SK-N-MC (cell line): ENCODE results near the gene MARK4.

GRCh38 chr19:44751860-44752774 lies 3.6 kb downstream of the BCL3 start:
- RRBS = no CpG with 5 or more reads among the region's 9 CpGs

DNA sequence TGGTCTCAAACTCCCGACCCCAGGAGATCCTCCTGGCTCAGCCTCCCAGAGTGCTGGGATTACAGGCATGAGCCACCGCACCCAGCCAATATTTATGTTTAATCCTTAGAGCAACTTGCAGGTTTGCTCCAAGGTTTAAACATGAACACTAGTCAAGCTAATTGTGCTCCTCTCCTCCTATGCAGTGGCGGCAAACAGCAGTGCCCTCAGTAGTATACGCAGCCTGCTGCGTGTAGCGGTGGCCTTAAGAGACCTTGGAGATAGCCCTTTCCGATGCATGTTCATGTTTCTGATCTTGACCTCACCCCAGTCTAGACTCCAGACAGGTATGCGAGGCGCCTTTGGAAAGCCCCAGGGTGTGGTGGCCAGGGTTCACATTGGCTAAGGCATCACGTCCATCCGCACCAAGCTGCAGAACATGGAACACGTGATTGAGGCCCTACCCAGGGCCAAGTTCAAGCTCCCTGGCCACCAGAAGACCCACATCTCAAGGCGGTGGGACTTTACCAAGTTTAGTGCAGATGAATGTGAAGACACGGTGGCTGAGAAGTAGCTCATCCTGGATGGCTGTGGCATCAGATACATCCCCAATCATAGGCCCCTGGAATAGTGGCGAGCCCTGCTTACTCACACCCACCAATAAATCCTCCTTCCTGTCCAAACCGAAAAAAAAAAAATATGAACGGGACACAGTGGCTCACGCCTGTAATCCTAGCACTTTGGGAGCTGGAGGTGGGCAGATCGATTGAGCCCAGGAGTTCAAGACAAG lies 12.7 kb upstream of the CBLC start:
- RRBS = no CpG with 5 or more reads among the region's 19 CpGs

- RRBS = 24% methylated on average over 3 of the region's 12 CpGs
These were observed 848 bp upstream of the BCAM start for GRCh38 chr19:44807918-44808591.

- RRBS = under 1% methylated on average over 13 of the region's 36 CpGs
These were observed 646 bp upstream of the NECTIN2 start for GRCh38 chr19:44845312-44845989.

DNA sequence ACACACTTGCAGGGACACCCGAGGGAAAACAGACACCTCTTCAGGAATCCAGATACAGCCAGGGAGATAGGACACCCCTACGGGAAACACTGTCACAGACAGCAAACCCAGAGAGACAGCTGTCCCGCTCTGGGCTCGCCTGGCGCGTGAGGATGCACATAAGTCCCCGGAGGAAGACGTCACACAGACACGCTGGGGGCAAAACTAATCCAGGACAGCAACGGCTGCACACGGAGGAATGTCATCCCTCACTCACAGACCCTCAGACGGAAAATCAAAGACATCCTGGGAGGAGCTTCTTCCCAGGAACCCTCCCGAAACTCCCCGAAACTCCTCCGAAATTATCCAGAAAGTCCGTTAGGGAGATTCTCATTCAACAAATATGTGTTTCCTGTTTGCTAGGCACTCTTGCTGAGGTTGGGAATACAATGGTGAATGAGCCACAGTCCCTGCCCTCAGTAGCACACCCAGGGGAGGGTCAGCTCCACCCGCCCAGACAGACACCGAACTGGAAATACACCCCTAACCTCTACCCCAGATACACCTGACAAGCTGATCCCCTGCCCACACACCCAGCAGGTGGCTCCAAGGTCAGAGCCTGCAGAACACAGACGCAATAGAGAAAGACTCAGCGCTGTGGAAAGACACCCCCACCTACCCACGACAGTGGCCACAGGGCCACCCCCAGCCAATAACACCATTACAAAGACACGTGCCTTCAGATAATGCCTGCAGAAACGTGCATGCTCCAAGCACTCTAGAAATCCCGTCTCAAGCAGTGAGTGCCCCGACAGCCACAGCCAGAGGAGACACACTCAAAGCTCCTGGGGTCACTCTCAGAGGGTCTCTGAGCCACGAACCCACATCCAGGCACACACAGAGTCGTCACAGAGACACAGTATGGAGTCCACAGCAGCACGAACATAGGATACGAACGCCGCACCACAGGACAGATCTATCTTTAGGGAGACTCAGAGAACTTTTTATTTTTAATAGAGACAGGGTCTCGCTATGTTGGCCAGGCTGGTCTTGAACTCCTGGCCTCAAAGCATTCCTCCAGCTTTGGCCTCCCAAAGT lies 14.9 kb upstream of the TOMM40 start:
- RRBS = no CpG with 5 or more reads among the region's 32 CpGs

DNA sequence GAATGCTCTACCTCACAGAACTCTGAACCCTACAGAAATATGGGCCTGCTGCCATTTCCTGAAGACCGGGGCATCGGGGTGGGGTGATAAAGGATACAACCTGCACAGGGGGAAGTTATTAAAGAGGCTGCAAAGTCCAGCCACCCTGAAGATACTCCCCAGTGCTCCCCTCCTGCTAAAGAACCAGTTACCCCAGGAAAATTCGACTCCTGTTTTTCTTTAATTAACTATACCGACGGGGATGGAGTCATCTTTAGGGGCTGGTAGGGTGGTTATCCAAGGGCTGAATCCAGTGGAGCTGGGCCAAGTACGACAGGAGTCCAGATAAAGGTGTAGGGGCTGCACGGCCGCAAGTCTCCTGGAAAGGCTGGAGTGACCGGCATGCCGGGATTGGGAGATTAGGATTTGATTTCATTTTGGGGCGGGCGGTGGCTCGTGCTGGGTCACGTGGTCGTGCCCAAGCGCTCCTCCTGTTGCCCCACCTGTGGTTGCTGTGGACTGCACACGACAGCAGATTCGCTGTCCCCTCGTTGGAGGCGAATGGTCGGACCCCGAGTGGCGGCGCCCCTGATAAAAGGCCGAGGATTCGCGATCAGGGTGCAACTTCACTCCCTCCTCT lies 2.2 kb upstream of the PPP1R37 start:
- RRBS = no CpG with 5 or more reads among the region's 27 CpGs

DNA sequence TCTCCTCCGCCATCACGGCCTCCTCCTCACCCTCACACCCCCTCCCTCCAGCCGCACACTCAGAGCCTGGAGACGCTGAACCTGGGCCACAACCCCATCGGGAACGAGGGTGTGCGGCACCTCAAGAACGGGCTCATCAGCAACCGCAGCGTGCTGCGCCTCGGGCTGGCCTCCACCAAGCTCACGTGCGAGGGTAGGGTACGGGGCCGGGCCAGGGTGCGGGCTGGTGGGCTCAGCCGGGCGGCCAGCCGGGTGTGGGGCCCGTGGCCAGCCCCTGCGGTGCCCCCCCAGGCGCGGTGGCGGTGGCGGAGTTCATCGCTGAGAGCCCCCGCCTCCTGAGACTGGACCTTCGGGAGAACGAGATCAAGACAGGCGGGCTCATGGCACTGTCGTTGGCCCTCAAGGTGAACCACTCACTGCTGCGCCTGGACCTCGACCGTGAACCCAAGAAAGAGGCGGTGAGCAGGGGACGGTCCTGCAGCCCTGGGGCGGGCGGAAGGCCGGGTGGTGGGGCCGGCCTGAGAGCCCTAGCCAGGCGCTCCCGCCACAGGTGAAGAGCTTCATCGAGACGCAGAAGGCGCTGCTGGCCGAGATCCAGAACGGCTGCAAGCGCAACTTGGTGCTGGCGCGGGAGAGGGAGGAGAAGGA lies 15.9 kb downstream of the NKPD1 start:
- RRBS = no CpG with 5 or more reads among the region's 51 CpGs

DNA sequence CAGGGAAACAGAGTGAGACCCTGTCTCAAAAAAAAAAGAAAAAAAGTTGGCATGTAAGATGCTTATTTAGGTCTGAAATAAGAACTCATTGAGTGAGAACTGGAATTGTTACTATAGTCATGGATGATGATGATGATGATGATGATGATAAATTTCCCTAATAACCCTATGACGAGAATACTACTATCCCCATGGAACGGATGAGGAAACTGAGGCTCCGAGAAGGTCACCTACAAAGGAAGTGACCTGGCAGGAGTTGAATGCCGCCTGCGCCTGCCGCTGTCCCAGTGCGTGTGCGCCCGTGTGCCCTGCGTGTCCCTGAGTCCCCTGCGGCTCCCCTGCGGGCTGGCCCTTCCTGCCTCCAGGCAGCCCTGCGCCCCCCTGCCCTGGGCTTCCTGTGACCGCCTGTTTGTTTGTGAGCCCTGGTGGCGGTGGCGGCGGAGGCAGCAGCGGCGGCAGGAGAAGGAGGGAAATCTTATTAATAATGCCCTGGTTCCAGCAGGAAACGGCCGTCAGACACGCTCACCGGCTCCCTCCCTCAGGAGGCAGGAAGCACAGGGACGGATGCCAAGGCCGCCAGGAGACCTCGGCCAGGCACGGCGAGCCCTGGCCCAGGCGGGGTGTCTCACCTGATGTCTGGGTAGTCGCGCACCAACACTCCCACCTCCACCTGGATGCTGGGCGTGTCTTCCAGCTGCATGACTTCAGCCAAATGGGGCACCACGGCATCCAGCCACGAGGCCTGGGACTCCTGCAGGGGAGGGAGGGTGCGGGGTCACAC lies 29.6 kb downstream of the EXOC3L2 start:
- RRBS = no CpG with 5 or more reads among the region's 35 CpGs

- RRBS = under 1% methylated on average over 20 of the region's 48 CpGs
These were observed at the start of gene MARK4 for GRCh38 chr19:45250986-45251376. Gene MARK4 (plus strand): TSS chr19:45251271.

- RRBS = no CpG with 5 or more reads among the region's 14 CpGs
These were observed 22.1 kb downstream of the MARK4 start for GRCh38 chr19:45273191-45273628.

- RRBS = 0% methylated on average over 1 of the region's 36 CpGs
These were observed 15.5 kb upstream of the ERCC2 start for GRCh38 chr19:45385848-45386368.

GRCh38 chr19:45395325-45396045 lies 9.4 kb downstream of the PPP1R13L start:
- RRBS = no CpG with 5 or more reads among the region's 32 CpGs

- RRBS = 86% methylated on average over 4 of the region's 18 CpGs
These were observed 2.7 kb downstream of the POLR1G start for GRCh38 chr19:45408891-45409734.

- RRBS = no CpG with 5 or more reads among the region's 7 CpGs
These were observed 7.1 kb upstream of the ERCC1 start for GRCh38 chr19:45430887-45431185.

DNA sequence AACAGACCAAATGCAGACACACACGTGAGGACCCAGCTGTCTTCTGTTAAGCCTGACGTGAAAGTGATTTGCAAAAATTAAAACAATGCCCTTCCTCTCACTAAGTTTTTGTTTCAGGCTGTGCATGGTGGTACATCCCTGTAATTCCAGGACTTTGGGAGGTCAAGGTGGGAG lies 7.4 kb upstream of the ERCC1 start:
- RRBS = no CpG with 5 or more reads among the region's 2 CpGs

GRCh38 chr19:45440830-45441298 lies 17.1 kb upstream of the ERCC1 start:
- RRBS = no CpG with 5 or more reads among the region's 2 CpGs

DNA sequence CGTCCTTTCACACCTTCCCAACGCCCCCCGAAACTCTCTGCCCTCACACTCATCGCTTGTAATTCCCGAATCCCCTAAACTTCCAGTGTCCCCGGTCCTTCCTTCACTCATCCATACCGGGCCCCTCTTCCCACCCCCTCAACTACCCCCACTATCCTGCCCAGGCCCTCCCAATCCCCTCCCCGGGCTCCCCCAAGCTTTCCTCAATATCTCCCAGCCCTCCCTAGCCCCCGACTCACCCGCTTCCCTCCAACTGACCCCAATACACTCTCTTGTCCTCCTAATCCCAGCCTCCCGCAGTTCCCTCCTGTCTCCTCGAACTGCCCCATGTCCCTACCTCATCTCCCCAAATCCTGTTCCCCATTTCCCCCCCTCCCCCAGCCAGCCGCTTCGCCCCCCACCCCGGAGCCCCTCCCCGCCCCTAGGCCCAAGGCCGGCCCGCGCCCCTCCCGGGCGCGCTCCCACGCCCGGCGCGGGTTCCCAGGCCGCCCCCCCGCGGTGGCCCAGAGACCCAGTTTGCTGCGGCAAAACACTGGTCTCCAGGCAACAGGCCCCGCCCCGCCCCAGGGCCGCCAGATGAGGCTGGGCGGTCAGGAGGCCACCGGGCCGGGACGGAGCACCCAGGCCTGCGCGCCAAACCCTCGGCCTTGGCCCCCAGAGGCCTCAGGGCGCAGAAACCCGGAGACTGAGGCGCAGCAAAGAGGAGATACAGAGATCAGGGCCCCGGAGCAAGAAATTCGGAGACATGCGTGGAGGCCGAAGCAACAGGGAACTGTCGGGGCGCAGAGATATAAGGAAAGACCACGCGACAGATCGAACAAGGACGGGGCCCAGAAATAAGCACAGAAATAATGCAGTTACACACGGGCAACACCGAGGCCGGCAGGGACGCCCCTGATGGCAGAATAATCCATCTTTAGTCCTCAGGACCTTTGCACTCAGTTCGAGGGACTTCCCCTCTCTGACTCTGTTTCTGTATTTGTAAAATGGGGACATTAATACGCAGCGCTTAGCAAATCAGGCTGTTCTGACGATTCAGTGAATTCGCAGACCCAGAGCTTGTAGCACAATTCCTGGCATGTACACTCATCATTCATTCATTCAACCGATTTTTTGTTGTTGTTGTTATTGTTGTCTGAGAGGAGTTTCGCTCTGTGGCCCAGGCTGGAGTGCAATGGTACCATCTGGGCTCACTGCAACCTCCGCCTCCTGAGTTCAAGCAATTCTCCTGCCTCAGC lies 20.6 kb upstream of the ERCC1 start:
- RRBS = 60% methylated on average over 8 of the region's 65 CpGs

GRCh38 chr19:45451057-45452222 lies 16.4 kb upstream of the FOSB start:
- RRBS = 2% methylated on average over 15 of the region's 42 CpGs

DNA sequence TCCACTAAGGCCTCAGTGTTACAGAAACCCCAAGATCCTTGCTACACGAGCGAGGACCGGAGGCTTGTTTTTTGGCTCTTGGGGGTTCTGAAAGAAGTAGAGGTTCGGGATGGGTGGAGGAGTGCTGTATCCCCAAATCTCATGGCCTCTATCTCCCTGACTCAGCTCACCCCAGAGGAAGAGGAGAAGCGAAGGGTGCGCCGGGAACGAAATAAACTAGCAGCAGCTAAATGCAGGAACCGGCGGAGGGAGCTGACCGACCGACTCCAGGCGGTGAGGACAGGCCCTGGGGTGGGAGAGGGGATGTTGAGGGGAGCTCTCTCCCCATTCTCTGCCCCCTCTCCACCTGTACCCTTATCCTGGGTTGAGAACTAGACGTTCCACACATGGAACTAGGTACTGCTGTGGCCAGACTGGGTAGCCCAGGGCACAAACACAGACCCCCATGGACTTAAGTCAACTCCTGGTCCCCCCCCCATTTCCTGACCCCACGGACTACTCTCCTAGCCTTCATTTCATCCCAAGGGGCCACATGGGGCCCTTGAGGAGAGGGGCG lies 3.3 kb downstream of the FOSB start:
- RRBS = no CpG with 5 or more reads among the region's 16 CpGs

GRCh38 chr19:45475057-45475474 lies 7.3 kb downstream of the FOSB start:
- RRBS = no CpG with 5 or more reads among the region's 8 CpGs